Neural progenitor cell (in vitro differentiated cells): ENCODE results near the gene PSMB1.

DNA sequence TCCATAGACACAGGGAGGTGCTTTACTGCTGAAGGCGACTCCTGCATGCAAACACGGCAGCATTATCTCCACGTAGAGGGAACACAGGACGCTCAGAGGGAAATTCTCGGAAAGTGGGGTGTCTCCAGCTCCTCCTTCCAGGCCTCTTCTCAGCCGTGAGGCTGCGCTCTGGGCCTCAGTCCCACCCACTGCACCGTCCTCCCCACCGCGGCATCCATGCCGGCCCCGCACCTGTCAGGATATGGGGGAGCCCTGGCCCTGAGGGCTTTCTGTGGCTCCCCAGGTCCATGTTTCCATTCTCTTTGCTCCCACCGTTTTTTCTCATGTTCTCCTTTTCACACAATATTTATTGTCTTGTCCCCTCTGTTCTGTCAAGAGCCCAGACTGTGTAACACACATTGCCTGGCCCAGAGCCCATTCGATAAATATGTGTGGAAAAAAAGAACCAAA is 205.1 kb downstream of the DLL1 start:
- RAMPAGE, long total RNA = no peak

DNA sequence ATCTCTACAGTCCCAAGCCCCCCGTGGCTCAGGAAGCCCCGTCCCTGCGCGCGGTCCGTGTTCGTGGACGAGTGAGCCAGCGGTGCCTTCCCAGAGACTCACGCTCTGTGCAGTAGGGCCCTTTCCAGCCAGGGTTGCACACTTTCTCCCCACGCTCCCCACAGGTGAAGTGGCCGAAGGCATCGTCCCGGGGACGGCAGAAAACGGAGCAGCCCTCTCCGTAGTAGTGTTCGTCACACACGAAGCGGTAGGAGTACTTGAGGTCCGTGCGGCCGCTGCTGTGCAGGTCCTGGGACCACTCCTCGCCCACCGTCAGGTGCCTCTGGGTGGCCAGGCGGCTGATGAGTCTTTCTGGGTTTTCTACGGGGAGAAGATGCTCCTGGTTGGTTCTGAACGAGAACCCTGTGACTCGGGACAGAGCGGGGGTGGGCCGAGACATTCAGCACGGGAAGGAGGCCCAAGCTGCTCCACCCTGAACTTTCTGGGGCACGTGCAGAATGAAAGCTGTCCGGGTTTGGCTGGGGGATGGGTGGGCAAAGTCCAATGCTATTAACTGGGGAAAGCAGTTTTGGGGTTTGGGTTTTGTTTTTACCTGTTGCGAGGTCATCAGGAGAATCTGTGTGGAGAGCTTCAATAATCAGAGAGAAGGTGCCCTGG is 2.6 kb downstream of the DLL1 start:
- RAMPAGE, long total RNA = no peak

- RAMPAGE, long total RNA = no peak
Observed at GRCh38 chr6:170294943-170295263, 4.0 kb upstream of the DLL1 start.

DNA sequence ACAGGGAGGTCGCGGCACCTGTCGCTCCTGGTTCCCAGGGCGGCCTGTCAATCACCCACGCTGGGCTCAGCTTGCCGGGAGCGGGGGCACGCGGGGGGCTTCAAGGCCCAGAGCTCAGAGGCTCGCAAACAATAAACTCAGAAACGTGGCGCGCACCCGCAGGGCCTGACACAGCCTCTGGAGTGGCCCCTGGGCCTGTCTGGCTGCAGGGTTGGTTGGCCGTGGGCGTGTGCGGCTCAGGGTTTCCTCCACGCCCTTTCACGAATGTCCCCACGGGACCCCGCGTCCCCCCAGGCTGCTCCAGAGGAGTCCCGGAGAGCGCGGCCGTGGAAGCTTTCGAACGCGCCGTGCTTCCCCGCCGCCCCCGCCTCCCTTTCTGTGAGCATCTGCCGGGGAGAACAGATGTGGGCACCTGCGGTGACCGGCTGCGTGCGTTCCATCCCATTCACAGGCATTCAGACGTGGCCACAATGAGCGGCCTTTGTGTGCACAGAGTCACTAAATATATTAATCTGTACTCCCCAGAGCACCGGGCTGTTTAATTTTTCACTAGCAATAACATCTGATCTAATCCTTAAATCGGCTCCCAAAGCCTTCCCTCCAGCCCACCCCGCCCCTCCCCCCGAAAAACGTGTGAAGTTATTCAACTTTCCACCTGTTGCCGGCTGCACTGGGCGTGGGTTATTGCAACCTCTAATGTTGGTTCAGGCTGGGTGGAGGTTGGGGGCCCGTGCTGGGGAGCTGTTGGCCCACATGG is 6.3 kb upstream of the DLL1 start:
- RAMPAGE, long total RNA = no peak

- RAMPAGE, long total RNA = no peak
Observed at GRCh38 chr6:170438197-170438829, 114.8 kb downstream of the PSMB1 start.

DNA sequence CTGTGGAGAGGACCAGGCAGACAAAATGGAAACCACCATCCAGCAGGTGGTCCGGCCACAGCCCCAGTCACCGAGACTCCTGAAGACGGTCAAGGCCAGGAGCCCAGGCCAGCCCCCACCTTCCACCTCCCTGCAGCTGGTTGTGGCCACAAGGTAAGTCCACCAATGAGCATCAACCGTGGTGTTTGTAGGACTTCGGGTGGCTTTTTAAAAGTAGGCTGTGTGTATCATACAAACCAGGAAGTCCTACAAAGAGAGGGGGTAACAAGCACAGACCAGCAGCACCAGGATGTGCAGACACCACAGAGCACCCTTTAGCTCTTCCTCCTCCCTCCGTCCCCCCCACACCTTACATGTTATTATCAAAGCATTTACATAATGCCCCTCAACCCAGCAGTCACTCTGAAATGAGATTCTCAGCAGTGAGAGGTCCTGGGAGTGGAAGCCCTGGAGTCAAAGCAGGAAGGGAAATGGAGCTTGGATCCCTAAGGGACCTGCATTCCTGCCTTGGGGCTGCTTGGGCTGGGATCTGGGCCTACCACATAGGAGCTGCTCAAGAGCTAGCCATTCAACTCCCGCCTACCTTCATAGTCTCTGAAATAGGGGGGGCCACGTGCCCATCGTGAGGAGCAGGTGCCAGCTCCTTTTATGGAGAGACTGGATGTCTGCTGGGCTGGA is 90.7 kb downstream of the PSMB1 start:
- RAMPAGE, long total RNA = no peak

GRCh38 chr6:170552450-170553636 is at the start of gene PSMB1:
Gene PSMB1, minus strand, starts transcription at chr6:170553307.
- RAMPAGE, long total RNA = start-site peak on the minus strand at chr6:170553240-170553299, 2,175 and 4,330 reads in 2 replicates